HEK293 (cell line): ENCODE measurements around a stretch of chr9.

GRCh38 chr9:125843221-125844219, 96.3 kb downstream of the PBX3 start:
- PRO-cap, result unidirectional peak, plus-strand start at chr9:125843713
- RRBS, 2 experiments, result 3 to 50% methylated on average over 1 of the region's 11 CpGs

DNA sequence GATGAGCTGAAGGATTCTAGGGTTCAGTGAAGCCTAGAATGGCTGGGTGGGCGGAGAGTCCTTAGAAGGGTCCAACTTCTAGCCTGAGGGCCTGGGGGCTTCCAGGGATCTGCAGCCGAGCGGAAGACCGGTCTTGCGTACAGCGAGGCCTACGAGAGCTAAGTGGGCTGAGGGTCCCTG, 487 bp upstream of the MVB12B start:
- PRO-cap, result bidirectional peak, plus-strand start at position 86 of the sequence, minus-strand start at position 114 of the sequence
- RRBS, 2 experiments, result no CpG with 5 or more reads among the region's 7 CpGs

DNA sequence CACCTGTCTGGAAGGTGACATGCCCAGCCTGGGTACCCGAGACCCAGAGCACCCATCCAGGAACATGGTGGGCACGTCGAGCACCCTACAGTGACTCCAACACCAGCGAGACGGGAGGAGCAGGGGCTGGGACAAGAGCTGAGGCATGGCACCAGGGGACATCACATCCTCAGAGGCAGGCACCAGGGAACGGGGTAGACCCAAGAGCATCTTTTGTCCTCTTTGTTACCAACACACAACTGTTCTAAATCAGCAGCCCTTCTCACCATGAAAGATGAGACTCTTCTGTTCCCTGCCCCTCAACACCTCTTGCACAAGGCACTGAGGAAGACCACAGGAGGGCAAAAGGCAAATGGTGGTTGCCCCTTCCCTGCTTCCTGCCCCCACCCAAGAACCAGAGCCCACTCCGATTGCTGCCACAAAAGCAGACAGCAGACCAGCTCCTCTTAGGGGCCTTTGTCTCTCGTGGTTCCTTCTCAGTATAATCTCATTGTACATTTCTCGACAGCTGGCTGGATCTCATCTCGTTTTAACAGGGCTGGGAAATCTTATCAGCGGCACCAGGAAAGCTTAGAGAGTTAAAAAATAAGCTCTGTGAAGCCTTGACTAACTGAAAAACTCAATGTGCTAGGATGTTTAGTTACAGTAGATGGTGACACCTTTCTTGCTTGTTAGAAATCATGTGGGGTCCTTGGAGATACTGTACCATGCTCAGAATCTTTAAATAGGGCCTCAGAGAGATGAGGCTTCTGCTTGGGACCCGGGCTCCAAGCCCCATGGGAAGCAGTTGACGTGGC, 1.1 kb downstream of the MVB12B start:
- PRO-cap, result bidirectional peak, plus-strand start at position 108 of the sequence, minus-strand start outside the sequence
- RRBS, 2 experiments, result no CpG with 5 or more reads among the region's 13 CpGs

DNA sequence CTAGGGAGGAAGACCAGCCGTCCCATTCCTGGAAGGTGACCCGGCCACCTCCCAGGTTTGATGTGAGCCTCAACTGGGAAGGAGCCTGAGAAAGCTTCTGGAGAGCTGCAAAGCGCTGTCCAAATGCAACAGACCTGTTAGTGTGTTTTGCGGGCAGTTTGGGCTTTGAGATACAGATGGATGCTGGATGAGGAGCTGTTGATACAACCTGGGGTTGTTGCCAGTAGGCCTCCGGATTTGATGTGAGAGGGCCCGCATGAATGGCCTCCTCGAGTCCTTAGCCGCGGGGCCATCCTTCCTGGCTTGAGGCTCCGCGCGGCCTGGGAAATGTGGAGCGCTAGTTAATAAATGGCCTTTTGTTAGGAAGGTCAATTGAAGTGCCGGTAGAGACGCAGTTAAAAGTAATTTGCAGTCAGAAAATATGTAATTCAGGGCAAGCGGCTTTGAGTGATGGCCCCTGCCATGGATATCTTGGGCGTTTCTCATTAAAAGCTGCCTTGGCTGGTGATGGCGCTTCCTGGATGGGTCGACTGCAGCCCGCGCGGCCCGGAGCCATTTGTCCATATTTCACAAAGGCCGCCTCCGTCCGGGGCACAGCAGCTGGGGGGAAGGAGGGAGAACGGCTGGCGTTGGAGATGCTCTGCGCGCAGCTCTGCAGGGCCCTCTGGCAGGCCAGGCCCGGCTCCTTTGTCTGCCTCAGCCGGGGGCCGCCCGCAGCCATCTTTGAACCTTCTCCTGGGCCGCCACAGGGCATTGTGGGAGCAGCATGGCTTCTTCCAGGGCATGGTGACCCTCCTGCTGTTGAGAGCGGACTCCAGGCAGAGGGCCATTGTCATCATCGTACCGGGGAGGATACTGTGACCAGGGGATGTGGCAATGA, 11.2 kb downstream of the MVB12B start:
- PRO-cap, result no peak
- RRBS, 2 experiments, result 92 to 94% methylated on average over 4 of the region's 38 CpGs

GRCh38 chr9:126423177-126423737, 96.6 kb downstream of the MVB12B start:
- PRO-cap, result no peak
- RRBS, 2 experiments, result no CpG with 5 or more reads among the region's 8 CpGs

DNA sequence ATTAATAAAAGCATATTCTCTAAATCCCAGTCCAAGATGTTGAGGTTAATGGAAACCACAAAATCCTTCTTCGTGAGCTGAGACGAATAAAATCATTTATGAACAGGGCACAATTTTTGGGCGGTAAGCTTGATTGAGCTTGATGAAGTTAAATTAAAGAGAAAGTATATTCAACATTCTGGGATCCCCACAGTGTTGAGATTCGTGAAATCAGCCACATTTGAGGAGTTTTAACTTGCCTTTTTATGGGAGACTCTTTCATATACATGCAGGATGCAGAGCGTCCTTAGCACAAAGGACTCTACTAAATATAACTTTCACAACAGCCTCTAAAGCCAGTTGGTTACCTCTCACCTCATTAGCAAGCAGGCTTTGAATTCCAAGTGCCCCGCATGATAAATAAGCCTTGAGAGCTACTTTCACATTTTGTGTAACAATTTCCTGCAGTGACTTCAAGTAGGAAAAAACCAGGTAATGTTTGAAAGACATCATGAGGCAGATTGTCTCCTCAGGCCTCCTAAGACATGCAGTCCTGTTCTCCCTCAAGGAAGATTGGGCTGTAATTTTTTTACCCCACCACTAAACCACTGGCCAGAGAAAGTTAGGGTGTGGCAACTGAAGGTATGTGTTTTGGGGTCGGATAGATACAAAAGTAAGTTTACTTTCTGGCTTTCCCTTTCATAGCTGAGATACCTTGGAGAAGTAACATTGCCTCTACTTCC, 50.5 kb downstream of the RALGPS1 start:
- PRO-cap, result no peak
- RRBS, 2 experiments, result no CpG with 5 or more reads among the region's 7 CpGs

- PRO-cap, result no peak
- RRBS, 2 experiments, result no CpG with 5 or more reads among the region's 3 CpGs
Measured at GRCh38 chr9:126986626-126986991, 72.0 kb downstream of the RALGPS1 start.

DNA sequence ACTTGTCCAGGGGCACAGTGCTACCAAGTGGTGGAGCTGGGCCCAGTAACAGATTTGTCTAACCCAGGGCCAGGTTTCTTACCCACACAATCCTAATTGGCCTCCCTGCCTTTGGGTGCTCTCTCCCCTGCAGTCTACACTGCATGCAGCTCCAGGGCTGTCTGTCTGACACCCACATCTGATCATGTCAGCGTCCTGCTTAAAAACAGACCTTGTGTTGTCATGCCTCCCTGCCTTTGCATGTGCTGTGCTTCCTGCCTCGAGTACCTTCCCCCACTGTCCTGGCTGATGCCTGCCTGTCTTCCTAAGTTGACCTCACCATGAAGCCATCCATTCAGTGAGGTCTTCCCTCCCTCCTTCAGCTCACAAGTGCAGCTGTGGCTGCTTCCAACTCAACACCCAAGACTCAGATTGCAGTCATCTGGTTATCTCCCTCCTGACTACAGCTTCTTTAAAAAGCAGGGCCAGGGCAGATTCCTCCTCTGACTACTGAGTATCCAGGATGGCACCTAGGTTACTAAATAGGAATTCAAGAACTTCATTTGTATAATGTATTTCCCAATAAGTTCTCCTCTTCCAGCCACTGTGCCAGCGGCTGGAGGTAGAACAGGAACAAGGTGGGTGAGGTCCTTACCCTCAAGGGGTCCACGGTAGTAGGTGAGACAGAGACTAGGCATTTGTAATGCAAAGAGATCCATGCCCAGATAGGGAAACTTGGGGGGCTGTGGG, 5.4 kb downstream of the ANGPTL2 start:
- PRO-cap, result no peak
- RRBS, 2 experiments, result no CpG with 5 or more reads among the region's 4 CpGs

- PRO-cap, result no peak
- RRBS, 2 experiments, result no CpG with 5 or more reads among the region's 13 CpGs
Measured at GRCh38 chr9:127121222-127121882, 1.1 kb downstream of the ANGPTL2 start.

DNA sequence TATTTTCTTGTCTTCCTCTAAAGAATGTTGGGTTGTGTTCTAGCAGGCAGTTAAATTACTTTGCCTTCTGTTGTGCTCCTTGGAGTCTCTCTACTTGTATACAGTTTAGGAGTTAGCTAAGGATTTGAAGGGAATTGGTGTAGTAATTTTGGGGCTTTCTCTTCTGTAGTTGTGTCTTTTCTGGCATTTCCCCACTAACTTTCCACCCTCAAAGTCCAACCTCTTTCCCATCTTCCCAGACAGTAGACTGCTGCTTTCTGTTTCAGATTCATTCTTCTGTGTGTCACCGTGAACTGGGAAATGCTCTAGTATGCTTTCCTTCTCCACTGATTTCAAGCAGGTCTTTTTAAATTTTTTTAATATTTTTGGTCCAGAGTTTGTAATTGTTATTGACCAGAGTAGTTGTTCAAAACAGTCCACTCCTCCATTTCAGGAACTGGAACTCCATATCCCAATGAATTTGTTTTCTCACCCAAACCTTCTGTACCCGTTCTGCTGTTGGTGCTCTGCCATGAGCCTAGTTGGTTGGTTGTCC, 4.6 kb upstream of the ANGPTL2 start:
- PRO-cap, result no peak
- RRBS, 2 experiments, result no CpG with 5 or more reads among the region's 2 CpGs

DNA sequence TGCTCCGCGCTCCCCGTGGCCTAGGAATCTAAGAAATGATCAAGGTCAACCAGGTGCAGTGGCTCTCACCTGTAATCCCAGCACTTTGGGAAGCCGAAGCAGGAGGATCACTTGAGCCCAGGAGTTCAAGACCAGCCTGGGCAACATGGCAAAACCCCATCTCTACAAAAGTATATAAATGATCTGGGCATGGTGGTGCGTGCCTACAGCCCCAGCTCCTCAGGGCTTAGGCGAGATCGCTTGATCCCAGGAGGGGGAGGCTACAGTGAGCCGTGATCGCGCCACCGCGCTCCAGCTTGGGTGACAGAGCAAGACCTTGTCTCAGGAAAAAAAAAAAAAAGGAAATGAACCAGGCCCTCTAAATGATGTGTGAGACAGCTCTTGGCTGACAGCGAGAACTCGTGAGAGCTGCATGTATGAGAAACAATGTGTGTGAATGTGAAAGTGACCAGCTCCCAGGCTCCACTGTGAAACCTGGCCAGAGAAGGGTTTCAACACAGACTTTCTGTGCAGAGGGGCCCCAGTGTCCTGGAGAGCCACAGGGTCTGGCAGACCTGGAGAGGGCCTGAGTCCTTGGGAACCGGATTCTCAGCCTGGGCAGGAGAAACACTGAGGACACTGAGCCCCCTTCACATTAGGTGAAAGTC, 61.7 kb upstream of the ANGPTL2 start:
- PRO-cap, result no peak
- RRBS, 2 experiments, result 77% methylated on average over 1 of the region's 15 CpGs; no CpG with 5 or more reads in 1 of the 2 experiments

- PRO-cap, result bidirectional peak, plus-strand start at chr9:127225214, minus-strand start at chr9:127224867
- RRBS, 2 experiments, result 2% methylated on average over 28 of the region's 34 CpGs
Measured at GRCh38 chr9:127224752-127225046, 39.9 kb upstream of the GARNL3 start.

DNA sequence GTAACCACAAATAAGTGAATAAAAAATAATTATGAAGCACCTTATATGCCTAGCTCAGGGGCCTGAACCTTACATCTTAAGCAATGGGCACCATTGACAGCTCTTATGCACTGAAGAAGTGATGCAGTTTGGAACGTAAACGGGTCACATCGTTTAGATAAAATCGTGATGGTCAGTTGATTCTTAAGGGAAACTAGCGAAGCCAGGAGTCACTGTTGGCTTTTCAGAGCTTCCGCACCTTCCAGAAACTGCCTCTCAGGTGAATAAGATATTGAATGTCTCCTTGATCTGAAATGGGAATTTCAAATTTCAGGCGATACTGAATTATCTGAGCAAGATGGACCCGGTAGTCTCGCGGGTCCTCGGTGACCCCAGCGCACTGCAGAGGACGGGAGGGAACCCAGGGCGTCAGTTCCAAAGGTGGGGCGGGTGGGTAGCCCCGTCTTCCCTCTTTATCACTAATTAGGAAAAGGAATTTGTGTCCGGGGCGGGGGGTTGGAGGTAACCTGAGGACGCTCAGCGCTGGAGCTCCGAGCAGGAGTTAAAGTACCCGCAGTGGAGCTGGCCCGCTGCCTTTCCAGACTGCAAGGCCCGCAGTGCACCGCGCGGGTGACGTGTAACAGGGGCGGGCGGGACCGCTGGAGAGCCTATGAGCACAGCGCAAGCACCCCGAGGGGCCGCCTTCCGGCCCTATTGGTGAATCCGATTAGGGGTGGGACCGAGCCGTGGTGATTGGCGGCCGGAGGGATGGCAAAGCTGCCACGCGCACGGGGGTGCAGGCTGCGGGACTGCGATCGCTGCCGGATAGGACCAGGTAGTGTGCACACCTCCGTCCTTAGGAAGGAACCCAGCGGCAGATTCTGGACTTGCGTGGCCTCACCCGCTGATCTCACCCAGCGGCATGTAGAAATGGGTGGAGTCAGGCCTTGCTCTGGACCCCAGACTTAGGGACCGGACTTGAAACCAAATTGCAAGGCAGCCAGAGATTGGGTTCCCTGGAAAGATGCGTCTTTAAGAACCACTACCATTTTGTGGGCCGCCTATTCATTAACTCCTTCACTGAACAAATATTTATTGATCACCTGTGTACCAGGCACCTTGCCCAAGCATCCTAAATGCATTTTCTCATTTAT, 19.6 kb upstream of the GARNL3 start:
- PRO-cap, result bidirectional peak, plus-strand start at position 377 of the sequence, minus-strand start at position 381 of the sequence; bidirectional peak, plus-strand start at position 753 of the sequence, minus-strand start at position 584 of the sequence
- RRBS, 2 experiments, result 1 to 2% methylated on average over 13 of the region's 55 CpGs

DNA sequence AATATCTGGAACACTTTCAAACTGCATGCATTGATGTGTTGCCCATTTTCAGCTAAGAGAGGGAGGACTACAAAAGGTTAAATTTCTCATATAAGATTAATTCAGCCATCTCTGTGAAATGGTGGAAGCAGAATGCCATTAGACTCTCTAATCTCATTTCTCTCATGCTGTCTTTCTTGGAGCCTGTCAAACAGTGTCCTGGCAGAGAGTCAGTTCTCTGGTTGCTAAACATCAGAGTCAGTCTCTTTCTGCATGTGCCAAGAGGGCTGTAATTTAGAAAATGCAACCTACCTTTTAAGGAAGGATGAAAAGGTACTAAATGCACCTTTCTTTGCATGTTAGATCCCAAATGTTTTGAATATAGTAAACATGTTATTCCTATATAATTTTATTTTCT, 888 bp upstream of the GARNL3 start:
- PRO-cap, result no peak

DNA sequence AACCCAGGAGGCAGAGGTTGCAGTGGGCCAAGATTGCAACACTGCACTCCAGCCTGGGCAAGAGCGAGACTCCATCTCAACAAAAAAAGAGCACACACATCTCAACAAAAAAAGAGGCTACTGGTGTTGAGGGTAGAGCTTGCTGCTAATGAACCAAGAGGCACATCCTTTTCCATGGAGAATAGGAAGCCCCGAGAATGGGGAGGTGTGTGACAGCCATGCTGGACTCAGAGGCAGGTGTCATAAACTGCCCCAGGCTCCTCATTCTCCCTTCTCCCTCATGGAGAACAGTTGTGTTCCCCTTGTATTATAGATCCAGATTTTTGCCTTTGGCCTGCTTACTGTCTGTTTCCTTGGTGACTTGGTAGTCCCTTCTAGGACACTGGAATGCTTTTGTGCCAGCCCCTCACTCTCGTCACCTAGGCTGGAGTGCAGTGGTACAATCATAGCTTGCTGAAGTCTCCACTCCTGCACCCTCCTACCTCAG, 5.2 kb downstream of the RPL12 start:
- PRO-cap, result bidirectional peak, plus-strand start at position 114 of the sequence, minus-strand start outside the sequence
- RRBS, 2 experiments, result no CpG with 5 or more reads among the region's 3 CpGs

GRCh38 chr9:127539571-127540017, 29.3 kb downstream of the NIBAN2 start:
- PRO-cap, result no peak
- RRBS, 2 experiments, result 60 to 79% methylated on average over 3 of the region's 6 CpGs

DNA sequence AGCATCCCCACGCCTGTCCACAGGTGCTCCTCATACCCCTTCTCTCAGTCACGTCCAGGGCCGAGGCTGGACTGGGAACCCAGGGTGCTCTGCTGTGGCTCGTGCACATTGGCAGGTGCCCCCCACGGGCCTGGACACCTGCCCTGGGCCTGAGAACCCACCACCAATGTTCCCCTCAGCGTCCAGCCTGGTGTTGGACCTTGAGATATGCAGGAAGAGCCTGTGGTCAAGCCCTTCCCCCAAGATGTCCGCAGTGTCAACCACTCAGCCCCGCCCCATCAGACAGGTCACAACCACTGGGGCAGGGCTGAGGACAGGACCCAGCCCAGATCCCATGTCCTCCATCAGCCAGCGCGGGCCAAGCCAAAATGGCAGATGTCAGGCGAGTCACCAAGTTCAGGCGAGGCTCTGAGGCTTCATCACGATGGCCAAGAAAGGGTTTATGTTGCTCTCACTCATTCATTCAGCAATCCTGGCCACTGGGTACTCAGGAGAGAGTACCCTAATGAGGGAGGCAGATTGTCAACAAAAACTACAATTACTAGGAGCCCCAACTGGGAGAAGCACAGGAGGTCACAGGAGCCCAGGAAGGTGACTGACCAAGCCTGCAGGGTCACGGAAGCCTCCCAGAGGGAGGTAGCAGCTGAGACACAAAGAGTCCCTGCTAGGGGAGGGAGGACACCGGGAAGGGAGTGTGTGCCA, 22.4 kb downstream of the NIBAN2 start:
- PRO-cap, result no peak
- RRBS, 2 experiments, result no CpG with 5 or more reads among the region's 15 CpGs

DNA sequence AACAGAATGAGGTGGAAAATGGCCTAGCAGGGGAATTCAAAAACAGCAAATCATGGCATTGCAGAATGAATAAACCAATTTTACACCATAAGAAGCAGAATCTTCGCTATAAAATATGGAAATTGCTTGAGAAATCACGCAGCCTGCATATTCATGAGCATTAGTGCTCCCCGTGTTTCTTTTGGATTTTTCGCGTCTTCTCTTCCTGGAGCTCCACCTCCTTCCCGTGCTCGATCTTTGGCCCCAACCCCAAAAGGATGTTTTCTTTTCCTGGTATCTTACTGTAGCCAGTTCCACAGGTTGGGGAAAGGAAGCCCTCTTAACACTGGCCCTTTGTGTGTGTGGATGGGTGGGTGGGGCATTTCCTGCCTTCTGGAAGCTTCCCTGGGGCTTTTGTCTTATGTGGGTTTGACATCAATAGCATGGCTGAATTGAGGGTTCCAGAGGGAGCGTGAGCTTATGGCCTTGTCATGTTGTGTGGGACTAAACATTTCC, 21.9 kb downstream of the STXBP1 start:
- PRO-cap, result no peak
- RRBS, 2 experiments, result no CpG with 5 or more reads among the region's 8 CpGs

DNA sequence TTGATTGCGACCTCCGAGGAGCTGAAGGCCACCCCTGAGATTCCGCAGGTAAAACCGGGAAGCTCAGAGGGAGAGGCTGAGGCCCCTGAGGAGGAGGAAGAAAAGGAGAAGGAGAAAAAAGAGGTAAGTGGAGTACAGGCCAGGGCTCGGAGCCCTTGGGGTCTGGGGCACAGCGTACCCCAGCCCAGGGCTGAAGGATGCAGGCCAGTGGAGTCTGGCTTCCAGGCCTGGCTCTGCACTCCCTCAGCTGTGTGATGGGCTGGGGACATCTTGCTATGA, 7.8 kb downstream of the TOR2A start:
- PRO-cap, result no peak
- RRBS, 2 experiments, result no CpG with 5 or more reads among the region's 6 CpGs

DNA sequence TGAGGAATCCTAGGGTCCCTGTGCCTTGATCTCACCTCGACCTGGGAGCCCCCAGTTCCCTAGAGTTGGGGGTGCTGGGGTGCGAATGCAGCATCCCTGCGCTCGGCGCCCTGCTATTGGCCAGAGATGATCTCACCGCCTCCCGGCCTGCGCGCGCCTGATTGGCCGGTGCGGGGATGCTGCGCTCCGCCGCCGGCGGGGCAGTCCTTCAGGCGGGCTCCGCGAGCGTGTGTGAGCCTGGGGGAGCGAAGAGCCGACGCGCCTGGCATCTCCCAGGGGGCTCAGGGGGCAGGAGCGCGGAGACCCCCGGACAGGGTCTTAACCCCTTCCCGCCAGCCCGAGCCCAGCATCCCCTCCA, 18.9 kb upstream of the TOR2A start:
- PRO-cap, result unidirectional peak, plus-strand start at position 211 of the sequence
- RRBS, 2 experiments, result no CpG with 5 or more reads among the region's 30 CpGs